LUHMES (cell line): ENCODE data around the gene FAM9A.

DNA sequence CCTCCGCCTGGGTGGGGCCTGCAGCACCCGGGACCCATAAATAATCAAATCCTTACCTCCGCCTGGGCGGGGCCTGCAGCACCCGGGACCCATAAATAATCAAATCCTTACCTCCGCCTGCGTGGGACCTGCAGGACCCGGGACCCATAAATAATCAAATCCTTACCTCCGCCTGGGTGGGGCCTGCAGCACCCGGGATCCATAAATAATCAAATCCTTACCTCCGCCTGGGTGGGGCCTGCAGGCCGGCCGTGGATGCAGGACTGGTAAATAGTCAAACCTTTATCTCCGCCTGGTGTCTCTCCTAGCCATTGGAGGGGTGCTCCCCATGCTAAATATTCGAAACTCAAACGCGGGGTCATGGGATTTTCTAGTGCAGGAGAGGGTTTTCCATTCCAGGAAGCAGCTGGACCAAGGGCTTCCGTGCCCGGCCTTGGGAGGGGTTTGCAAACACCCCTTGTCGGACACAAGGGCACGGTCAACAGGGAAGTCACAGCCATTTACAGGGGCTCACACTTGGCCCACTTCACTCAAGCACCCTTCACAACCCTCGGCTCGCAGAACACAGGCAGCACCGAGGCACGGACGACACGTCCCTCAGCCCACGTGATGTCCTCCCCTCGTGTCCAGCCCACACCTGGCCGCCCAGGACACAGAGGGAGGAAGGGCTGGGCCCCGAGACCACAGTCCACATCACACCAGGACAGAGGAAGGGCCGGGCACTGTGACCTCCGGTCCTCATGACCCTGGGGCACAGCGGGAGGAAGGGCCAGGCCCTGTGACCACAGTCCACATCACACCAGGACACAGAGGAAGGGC lies 10.4 kb upstream of the PLCXD1 start:
- PRO-cap: no peak

DNA sequence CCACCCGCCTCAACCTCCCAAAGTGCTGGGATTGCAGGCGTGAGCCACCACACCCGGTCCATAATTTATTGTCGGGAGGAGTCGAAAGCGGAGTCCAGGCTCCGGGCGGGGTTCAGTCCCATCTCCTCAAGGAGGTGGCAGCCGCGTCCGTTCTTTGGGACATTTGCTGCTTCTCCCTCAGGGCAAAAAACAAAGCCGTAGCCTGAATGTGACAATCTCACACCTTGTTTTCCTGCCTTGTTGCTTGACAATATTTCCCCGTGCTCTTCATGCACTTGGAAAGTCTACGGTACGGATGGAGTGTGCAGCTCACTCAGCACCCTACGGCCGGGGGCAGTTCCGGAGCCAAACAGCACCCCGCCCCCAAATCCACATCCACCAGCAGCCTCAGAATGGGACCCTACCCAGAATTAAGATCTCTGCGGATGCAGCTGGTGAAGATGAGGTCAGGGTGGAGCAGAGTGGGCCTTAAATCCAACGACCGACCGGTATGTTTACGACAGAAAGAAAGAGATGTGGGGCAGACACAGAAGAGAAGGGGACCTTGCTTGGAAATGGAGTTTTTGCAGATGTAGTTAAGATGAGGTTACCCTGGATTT lies 9.5 kb downstream of the GTPBP6 start:
- PRO-cap: no peak

GRCh38 chrX:312727-313303 lies 5.8 kb downstream of the GTPBP6 start:
- PRO-cap: no peak

DNA sequence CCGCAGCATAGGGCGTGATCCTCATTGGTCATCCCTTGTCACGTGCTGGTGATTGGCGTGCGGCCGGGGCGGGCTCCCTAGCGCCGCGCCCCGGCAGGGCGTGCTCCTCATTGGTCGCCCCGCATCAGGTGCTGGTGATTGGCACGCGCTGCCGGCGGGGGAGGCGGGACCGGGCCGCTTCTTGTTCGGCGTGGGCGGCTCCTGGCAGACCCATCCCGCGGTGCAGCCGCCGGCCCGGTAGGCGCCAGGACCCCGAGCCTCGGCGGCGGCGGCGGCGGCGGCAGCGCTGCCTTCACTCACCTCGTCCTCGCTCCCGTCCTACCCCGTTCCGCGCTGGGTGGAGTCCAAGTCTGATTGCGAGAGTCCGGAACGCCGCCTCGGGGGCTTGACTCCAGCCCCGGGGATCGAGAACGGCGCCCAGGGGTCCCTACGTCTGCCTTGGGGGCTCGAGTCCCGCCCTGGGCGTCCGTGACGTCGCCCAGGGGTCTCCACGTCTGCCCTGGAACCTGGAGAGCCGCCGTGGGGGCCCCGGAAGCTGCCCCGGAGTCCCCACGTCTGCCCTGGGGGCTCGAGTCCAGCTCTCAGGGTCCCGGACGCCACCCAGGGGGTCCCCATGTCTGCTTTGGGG lies 498 bp upstream of the GTPBP6 start:
- PRO-cap: bidirectional peak, plus-strand start at position 212 of the sequence, minus-strand start outside the sequence

- PRO-cap: no peak
These were observed 16.3 kb downstream of the PPP2R3B start for GRCh38 chrX:370077-371229.

- PRO-cap: no peak
These were observed 110.6 kb upstream of the PPP2R3B start for GRCh38 chrX:497260-497696.

- PRO-cap: no peak
These were observed 195.4 kb downstream of the SHOX start for GRCh38 chrX:825923-826418.

DNA sequence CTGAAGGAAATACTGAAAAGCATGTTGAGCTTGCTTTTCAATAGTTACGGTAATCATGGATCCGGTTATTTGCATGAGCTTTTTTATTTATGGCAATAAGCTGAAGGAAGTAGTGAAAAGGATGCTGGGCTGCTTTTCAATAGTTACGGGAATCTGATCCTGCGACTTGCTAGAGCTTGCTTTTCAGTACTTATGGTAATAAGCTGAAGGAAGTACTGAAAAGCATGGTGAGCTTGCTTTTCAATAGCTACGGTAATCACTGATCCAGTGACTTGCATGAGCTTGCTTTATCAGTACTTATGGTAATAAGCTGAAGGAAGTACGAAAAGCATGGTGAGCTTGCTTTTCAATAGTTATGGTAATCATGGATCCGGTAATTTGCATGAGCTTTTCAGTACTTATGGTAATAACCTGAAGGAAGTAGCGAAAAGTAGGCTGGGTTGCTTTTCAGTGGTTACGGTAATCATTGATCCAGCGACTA lies 6.9 kb downstream of the CRLF2 start:
- PRO-cap: no peak

DNA sequence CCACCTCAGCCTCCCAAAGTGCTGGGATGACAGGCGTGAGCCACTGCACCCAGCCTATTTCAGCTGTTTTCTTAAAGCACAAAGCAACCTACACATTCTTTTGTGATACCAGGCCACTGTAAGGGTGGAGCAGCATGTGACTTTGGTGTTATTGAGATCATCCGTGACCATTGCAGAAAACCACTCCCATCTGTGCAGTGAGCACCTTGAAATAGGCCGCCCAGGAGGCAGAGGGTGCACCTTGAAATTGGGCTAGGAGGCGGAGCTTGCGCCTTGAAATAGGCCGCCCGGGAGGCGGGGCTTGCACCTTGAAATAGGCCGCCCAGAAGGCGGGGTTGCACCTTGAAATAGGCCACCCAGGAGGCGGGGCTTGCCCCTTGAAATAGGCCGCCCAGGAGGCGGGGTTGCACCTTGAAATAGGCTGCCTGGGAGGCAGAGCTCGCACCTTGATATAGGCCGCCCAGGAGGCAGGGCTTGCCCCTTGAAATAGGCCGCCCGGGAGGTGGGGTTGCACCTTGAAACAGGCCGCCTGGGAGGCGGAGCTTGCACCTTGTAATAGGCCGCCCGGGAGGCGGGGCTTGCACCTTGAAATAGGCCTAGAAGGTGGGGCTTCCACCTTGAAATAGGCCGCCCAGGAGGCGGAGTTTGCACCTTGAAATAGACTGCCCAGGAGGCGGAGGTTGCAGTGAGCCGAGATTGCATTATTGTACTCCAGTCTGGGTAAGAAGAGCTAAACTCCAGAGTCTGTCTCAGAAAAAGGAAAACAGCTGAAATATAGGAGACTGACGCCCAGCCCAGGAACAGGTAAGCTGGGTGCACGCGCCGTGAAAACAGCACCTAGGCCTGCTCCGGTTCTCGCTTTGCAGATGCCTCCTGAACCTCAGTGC lies 9.1 kb upstream of the SLC25A6 start:
- PRO-cap: no peak

DNA sequence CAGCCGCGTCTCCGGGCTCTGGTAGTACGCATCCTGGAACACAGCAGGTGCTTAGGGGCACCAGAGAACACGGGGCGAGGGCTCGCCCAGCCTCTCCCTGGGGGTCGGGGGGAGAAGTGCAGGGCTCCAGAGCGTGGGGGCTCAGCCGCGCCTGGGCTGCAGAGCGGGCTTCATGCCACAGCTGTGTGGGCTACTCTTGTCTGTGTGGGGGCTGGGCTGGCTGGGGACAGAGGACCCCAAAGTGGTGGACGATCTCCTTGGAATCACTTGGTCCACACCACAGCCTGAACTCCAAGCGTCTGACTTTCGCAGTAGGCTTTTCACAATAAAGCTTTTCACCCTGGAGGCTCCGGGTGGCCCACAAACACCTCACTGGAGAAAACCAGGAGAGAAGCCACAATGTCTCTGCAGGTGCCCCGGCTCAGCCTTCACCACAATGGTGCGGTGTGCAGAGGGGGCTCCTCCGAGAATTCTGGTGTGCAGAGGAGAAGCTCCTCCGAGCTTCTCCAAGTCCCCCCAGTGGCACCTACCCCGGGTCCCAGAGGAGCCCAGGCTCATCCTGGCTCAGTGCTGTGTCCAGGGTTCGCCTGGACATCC lies 27.3 kb upstream of the SLC25A6 start:
- PRO-cap: no peak

DNA sequence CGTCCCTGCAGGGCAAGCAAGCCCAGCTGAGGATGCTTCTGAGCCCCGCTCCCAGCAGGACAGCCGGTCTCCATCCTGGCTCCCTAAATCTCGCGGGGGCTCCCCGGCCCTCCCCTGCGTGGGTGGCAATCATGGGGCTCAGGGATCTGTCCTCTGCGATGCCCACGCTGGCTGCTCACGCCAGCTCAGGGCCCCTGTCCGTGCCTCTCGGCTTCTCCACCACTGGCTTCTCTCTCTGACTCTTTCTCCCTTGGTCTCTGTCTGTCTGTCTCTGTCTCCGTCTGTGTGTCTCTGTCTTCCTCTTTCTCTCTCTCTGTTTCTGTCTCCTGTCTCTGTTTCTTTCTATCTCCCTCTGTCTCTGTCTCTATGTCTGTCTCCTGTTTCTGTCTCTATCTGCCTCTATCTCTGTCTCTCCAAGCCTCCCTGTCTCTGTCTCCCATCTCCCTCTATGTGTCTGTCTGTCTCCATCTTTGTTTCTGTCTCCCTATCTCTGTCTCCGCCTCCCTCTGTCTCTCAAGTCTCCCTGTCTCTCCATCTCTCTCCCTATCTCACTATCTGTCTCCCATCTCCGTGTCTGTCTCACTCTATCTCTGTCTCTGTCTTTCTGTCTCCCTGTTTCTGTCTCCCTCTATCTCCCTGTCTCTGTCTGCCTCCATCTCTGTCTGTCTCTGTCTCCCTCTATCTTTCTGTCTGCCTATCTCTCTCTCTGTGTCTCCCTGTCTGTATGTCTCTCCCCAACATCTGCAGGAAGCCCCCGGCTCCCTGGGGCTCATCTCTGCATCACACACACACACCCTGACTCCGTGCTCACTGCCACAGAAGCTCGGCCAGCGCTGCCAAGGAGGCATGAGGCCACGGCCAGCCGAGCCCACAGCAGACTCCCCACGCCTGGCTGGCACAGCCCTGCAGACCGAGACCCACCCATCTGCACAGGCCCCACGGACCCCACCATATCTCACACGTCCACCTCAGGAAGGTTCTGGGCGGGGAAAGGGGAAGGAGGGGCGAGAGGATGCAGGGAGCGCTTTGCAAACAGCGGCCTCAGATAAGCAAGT lies 28.1 kb upstream of the SLC25A6 start:
- PRO-cap: no peak

- PRO-cap: unidirectional peak, plus-strand start at chrX:1465550
These were observed 12.4 kb upstream of the ASMTL start for GRCh38 chrX:1464704-1465870.

- PRO-cap: no peak
These were observed 46.1 kb downstream of the ASMT start for GRCh38 chrX:1661025-1661375.

GRCh38 chrX:2242860-2243386 lies 257.9 kb downstream of the DHRSX start:
- PRO-cap: no peak

GRCh38 chrX:2388159-2389123 lies 112.3 kb downstream of the DHRSX start:
- PRO-cap: no peak

- PRO-cap: no peak
These were observed 14.8 kb downstream of the DHRSX start for GRCh38 chrX:2485885-2486448.

GRCh38 chrX:2593772-2594167 lies 93.0 kb upstream of the DHRSX start:
- PRO-cap: no peak

DNA sequence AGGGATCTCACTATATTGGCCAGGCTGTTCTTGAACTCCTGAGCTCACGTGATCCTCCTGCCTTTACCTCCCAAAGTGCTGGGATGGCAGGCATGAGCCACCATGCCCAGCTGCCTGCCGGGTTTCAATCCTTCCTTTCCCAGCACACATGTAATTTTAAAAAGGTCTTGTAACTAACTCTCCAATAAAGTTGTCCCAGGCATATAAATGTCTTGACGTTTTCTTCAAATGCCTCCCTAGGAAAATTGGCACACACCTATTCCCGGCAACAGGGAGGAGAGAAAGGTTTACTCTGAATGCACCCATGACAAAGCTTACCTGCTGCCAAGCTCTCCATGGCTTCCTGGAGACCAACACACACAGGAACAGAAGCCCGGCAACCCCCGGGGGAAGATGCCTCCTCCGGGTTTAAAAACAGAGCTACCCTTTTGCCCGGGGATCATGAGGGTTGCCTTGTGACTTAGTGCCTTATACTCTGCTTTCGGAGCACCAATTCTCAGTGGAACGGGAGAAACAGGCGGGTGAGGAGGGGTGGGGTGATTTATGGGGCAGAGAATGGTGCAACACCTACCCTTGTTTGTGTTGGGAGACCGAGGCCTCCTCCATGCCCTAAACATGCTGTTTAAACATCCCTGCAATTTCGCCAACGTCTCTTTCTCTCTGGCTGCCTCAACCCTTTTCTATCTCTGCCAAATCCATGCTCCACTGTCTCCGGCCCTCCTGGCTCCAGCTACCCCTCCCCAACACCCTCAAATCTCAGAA lies 4.9 kb upstream of the GYG2 start:
- PRO-cap: no peak

DNA sequence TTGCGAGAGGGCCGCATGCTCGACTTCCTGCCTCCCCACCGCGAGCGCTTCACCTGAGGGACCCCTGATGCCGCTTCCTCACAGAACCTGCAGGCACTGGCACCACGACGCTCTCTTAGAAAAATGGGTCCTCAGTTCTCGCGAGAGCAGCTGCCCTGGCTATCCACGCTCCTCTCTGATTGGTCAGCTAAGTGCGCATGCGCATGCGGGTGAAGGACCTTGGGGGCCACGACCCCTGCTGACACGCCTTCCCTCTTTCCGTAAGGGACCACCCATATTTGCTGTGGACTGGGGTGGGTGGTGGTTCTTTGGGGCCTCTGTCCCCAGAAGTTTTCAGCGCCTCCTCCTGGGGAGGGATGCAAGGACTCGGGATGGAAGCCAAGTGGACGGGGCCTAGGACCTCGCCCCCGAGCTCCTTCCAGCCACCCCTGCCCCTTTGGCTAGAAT lies at the start of gene FAM9A:
Gene FAM9A, minus strand, starts transcription at position 126 of the 447 bp plus-strand sequence.
- PRO-cap: no peak

GRCh38 chrX:9379679-9379991 lies 85.2 kb upstream of the TBL1X start:
- PRO-cap: no peak